HTERT-HM (cell line): ENCODE measurements around the genes AAR2 and TGIF2.

- RRBS = no CpG with 5 or more reads among the region's 6 CpGs
These were observed 5.0 kb upstream of the SCAND1 start for GRCh38 chr20:35959252-35959696.

- RRBS = no CpG with 5 or more reads among the region's 9 CpGs
These were observed 49.2 kb downstream of the CNBD2 start for GRCh38 chr20:36017469-36018098.

DNA sequence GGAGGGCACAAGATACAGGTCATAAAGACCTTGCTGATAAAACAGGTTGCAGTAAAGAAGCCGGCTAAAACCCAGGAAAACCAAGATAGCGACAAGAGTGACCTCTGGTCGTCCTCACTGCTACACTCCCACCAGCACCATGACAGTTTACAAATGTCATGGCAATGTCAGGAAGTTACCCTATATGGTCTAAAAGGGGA is 71.3 kb upstream of the EPB41L1 start:
- RRBS = no CpG with 5 or more reads among the region's 3 CpGs

DNA sequence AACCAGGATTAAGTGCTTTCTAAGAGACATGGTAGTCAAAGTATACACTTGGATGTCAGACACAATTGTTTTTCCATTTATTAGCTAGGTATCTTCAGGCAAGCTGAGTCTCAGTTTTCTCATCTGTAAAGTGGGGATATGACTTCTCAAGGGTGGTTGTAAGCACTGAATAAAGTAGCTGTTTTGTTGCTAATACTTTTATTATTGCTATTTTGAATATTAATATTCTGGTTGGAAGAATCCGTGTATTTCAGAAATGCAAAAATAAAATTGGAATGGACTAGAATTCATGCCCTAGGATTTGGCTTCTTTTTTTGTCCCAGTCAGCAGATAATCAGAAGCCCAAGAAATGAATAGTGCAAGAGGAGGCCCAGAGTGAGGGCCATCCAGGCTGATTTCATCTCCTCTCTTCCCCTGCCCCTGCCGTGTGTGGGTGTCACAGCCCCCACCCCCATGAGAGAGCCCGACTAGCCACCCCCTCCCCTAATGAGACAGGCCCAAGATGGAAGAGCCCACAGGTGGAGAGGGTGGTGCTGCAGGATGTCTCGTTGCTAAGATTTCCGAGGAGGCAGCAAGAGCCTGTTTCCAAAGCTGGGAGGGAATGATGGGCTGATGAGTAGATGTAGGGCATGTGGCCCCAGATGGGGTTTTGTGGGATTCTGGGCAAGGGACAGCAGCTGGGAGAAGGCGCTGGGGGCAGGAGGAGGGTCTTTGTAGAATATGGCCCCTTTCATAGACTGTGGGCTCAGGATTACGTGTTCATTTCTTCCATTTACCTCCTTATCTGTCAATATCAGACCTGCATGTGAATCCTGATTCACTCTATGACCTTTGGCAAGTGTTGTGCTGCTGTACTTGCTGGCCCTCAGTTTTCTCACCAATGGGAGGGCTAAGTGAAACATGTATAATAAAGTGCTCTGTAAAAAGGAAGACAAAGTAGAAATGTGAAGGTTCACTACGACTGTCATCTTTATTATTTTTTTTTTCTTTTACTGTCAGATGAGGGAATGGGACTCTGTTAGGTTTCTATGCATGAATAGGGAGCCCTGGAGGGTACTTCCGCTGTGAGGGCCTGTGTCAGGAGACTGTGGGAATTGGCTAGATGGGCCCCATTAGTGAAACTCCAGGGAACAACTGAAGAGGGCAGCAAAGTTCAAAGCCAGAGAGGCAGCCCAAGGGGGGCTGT is 13.8 kb upstream of the EPB41L1 start:
- RRBS = no CpG with 5 or more reads among the region's 9 CpGs

GRCh38 chr20:36155010-36155513 is 522 bp downstream of the EPB41L1 start:
- RRBS = 3% methylated on average over 5 of the region's 15 CpGs

DNA sequence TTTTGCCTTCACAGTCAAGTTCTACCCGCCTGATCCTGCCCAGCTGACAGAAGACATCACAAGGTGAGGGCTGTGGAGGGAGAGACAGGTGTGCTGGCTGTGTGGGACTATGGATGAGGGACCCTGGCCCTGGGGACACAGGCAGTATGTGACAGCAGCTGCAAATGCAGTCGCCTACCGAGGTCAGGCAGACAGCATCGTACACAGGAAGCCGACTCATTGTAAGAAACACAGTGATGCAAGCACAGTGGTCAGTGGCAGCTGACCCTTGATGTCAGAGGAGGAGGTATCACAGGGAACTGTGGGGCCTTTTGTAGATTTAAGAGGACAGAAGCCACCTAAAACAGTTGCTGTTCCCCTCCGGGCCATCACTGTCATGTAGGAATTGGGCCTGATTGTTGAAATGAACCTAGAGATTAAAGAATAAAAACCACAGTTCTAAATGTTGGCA is 27.8 kb downstream of the EPB41L1 start:
- RRBS = no CpG with 5 or more reads among the region's 6 CpGs

GRCh38 chr20:36222255-36222454 is 14.1 kb upstream of the AAR2 start:
- RRBS = no CpG with 5 or more reads among the region's 1 CpG

DNA sequence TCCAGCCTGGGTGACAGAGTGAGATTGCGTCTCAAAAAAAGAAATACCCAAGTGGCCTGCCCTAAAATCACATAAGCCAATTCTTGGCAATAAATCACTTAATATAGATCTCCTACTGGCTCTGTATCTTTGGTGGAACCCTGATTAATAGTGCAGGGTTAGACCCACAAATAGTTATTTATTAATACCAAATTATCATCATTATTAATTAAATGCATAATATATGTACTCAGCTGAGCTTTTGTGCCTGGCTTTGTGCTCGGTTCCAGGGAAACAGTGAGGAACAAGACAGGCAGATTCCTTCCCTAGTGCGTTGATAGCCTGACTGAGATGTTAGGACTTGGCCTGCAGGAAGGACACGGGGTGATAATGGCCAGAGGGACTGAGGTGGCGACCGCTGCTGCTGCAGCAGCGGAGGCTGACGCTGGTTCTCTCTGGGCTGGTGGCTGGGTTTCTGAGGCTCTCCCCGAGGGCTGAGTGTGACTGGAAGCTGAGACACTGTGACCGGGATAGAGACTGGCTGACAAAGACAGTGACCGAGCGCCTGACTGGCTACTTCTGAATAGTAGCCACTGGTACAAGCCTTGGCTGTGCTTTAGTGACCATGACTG is 550 bp upstream of the AAR2 start:
- RRBS = no CpG with 5 or more reads among the region's 12 CpGs

DNA sequence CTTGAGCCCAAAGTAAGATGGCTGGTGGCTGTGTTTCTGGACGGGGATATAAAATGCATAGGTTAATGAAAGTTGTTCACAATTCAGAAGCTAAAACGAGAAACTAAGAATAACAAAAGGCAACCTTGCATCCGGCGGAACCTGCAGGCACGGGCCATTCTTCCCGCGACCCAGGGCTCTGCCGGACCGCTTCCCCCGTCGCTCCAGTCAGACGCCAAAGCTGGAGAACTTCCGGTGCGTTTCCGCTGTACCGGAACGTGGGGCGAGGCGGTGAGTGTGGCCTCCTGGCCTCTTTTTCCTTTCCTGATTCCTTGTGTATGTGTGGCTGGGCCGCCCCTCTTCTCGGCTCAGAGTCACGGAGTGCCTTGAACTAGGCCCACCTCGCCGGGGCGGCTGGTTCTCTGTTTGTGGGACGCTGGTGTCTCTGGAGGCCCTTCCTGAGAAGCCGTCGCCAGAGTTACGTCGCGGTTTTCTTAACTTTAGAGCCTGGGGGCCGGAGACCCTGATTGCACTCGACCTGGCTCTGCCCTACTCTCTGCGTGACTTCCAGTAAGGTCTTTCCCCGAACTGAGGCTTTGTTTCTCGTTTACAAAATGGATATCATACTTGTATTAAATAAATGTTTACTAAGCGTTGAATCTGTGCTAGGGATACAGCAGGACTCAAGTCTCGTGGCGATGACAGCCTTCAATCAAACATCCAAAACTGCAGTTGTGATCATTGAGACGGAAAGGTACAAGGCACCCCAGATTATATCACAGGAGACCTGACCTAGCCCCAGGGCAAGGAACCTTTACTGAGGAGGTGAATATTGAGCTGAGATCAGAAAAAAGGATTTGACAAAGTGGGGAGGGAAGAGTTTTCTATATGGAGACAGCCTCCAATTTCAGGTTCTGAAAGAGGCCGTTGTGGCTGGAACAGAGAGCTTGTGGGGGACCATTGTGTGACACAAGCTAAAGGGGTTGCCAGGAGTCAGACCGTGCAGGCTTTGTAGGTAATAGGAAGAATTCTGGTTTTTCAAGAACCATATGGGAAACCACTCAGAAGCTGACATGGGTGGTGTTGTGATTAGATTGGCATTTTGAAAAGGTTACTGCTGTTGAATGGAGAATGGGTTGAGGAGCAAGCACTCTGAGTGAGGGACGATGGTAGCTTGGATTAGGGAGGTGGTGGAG is at the start of gene AAR2:
Gene AAR2, plus strand, starts transcription at position 245 of the 1,175 bp plus-strand sequence.
- RRBS = 2% methylated on average over 22 of the region's 43 CpGs

DNA sequence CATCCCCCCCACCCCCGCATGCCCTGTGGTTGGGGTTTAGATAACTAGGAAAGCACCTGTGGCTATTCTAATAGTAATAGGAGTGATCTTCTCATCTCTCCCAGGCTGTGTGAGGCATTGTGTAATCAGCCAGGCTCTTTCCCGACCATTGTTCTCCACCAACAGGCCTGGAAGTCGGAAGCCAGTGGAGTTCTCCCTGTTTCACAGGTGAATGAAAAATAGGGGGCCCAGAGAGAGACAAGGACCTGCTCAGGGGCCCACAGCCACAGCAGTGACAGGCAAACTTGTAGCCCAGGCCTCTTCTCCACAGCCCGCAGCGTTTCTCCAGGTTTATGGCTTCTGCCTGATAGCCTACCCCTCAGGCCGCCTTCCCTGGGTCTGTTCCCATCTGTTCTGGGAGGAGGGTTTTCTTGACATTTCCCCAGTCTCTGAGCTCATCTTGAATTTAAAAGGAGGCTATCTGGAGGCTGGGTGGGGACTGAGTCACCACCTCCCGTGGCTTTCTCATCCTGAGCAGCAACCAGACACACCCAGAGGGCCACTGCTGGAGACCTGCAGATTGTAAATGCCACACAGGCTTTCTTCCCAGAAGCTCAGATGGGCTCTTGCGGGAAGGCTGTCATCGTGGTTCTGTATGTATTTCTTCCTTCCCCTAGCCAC is 76.0 kb upstream of the MYL9 start:
- RRBS = no CpG with 5 or more reads among the region's 9 CpGs

DNA sequence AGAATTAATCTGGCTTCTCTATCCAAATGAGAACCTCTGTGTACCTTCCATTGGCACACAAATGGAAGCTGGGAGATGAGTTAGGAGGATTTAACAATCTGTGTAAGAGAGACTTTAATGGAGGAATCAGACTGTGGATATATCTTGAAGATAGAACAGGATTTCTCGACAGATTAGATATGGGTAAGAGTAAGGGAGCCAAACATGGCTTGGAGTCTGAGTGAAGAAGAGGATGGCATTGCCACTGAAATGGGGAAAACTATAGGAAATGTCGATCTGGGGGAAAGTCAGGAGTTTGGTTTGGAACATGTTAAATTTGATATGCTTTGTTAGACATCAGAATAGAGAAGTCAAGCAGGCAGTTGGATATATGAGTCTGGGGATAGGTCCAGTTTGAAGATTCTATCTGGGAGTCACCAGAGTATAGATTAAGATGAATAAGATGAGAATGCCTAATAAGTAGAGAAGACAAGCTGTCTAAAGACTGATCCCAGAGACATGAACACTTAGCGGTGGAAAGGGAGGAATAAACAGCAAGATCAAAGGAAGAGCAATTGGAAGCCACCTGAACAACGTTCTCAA is 27.6 kb upstream of the MYL9 start:
- RRBS = no CpG with 5 or more reads among the region's 4 CpGs

DNA sequence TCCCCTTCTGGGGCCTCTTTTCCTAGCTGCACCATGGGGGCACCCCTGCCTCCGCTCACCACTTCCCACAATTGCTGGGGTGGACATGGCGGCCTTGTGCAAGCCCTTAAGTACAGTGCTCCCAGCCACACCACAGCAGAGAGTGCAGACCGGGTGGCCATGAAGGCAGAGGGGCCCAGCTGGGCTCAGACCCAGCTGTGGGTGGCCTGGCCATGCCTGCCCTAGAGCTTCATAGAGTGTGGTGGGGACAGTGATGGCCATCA is 1.3 kb downstream of the MYL9 start:
- RRBS = no CpG with 5 or more reads among the region's 3 CpGs

- RRBS = no CpG with 5 or more reads among the region's 12 CpGs
These were observed 1.8 kb upstream of the TGIF2 start for GRCh38 chr20:36571512-36572066.

- RRBS = 10% methylated on average over 59 of the region's 96 CpGs
These were observed at the start of gene TGIF2 for GRCh38 chr20:36573139-36573960. Gene TGIF2 (plus strand): TSS chr20:36573597.

DNA sequence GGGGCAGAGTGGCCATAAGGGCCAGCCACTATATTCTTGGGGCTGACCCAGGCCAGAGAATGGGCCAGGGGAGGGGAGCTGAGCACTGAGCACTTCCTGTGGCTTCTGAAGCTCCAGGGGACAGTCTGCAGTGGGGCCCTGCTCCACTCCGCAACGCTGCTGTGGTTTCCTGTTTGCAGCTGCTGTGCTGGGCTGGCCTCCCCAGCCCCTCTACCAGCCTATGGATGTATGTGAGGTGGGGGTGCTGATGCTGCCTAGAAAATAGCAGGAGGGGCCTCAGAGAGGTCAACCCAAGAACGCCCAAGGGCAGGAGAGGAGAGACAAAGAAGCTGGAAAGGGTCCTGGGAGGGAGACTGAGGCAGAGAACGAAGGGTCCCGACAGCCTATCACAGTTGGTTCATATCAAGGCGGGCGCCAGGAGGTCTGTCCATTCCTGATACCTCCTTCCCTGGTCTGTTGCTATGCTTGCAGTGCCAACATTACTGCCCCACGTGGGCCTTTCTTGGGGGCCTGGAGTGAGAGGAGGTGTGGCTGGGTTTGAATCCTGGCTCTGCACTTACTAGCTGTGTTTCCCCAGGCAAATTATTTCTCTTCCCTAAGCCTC is 15.9 kb downstream of the SLA2 start:
- RRBS = no CpG with 5 or more reads among the region's 8 CpGs

DNA sequence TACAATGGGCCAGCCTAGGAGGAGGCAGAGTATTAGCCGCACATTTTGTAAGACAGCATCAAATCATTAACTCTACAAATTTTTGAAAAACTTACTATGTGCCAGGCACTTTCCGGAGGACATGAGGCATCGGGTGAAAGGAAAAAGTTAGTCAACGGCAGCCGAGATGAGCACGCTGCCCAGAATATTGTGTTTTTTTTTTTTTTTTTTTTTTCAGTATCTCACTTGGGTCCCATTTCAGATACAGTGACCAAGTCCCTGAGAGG is 1.4 kb downstream of the SLA2 start:
- RRBS = no CpG with 5 or more reads among the region's 6 CpGs

- RRBS = no CpG with 5 or more reads among the region's 9 CpGs
These were observed 6.7 kb upstream of the SLA2 start for GRCh38 chr20:36652603-36653273.

- RRBS = no CpG with 5 or more reads among the region's 13 CpGs
These were observed 11.4 kb upstream of the DSN1 start for GRCh38 chr20:36784757-36785516.

DNA sequence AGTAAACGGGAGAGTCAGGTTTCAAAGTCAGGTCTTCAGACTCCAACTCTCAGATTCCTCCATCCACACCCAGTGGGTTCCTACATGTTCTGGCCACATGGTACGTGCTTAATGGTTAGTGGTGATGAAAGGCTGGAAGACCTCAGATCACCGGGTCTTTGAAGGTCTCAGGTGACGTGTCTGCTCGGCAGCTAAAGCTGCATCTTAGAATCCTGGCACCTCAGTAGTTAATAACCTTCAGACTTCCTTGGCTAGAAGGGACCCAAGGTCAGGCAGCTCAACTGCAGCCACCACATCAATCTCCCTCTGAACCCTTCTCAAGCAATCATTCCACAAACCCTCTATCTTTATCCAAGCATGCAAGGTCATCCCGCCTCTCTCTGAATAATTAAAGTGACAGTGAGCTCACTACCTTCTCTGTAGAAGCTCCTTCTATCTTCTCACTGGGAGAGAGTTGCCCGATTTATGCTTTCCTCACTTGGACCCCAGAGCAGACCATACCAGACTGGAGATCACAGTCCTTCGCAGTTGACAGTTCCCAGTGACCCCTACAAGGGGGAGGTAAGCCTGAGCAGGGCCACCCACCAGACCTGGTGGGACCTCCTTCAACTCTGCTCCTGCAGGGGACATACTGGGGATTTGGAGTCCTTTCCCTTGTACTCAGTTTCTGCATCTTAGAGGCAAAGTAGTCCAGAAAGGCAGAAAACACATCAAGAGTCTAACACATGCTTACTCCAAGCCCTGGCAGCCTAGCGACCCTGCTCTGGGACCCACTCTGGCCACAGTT is 4.0 kb downstream of the SOGA1 start:
- RRBS = no CpG with 5 or more reads among the region's 9 CpGs

- RRBS = no CpG with 5 or more reads among the region's 8 CpGs
These were observed 16.0 kb upstream of the SAMHD1 start for GRCh38 chr20:36967489-36967868.